SK-N-SH (cell line): Measurements from ENCODE around the gene DTNA.

DNA sequence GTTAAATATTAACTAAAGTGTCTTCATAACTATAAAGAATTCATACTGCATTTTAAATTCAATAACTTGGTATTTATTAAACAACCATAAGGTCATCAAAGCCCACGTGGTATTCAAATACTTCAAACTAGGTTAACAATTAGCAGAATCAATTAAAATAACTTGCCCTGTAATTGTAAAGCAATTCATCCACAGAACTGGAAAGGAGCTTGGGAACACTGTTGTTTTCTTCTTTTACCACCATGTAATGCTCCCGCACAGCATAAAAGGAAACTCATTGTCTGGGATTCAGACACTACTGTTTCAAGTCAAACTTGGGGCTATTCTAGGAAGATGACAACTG lies 10.4 kb downstream of the GAREM1 start:
- RRBS = no CpG with 5 or more reads among the region's 2 CpGs
CAGE:
- cytosol, long polyA plus RNA = no peak
- long polyA plus RNA = no peak
- nucleus, long polyA plus RNA = no peak

DNA sequence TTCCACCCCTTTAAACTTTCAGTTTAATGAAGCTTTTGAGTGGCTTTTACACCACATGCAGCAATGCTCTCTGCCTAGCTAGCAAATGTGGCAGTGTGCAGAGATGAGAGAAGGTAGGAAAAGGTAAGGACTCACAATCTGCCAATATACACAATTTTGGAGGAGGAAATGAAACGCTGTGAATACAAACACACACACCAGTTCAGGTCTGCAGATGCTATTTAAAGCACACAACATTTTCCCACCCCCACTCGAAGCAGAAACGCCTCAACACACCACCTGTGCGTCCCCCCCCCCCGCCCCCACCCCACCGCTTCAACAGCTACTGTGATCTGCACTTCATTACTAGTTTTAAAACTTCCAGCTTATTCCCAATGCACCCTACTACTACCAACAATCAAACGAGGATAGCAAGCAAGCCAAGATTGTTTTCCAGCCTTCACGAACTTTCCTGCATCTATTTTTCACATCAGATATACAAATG lies 2.0 kb downstream of the GAREM1 start:
- RRBS = no CpG with 5 or more reads among the region's 8 CpGs
CAGE:
- cytosol, long polyA plus RNA = no peak
- long polyA plus RNA = no peak
- nucleus, long polyA plus RNA = no peak

- RRBS = no CpG with 5 or more reads among the region's 8 CpGs
CAGE:
- cytosol, long polyA plus RNA = no peak
- long polyA plus RNA = no peak
- nucleus, long polyA plus RNA = no peak
These were observed 1.5 kb downstream of the GAREM1 start for GRCh38 chr18:32469190-32469646.

GRCh38 chr18:32714421-32714692 lies 58.5 kb downstream of the KLHL14 start:
- RRBS = no CpG with 5 or more reads among the region's 2 CpGs
CAGE:
- cytosol, long polyA plus RNA = no peak
- long polyA plus RNA = no peak
- nucleus, long polyA plus RNA = no peak

- RRBS = no CpG with 5 or more reads among the region's 8 CpGs
CAGE:
- cytosol, long polyA plus RNA = no peak
- long polyA plus RNA = no peak
- nucleus, long polyA plus RNA = no peak
These were observed 12.3 kb downstream of the KLHL14 start for GRCh38 chr18:32760358-32761007.

- RRBS = 6% methylated on average over 15 of the region's 46 CpGs
CAGE:
- cytosol, long polyA plus RNA = no peak
- long polyA plus RNA = no peak
- nucleus, long polyA plus RNA = no peak
These were observed 868 bp downstream of the KLHL14 start for GRCh38 chr18:32771880-32772430.

DNA sequence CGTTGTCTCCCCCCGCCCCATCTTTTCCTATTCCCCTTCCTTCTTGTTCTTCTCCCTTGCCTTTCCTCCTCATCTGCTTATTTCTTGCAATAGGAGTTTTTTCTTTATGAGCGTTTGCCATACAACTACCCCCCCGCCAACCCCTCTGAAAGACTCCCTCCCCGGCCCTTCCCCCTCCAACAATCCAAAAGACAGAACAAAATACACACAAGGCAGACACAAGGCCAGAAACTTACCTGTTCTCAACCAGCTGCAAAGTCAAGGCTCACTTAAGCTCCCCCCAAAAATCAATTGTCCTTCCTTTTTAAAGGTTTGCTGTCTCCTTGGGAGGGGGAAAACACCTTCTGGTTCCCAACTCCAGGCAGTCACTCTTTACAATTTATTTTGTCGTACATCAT lies 393 bp downstream of the KLHL14 start:
- RRBS = no CpG with 5 or more reads among the region's 6 CpGs
CAGE:
- cytosol, long polyA plus RNA = no peak
- long polyA plus RNA = no peak
- nucleus, long polyA plus RNA = no peak

- RRBS = no CpG with 5 or more reads among the region's 2 CpGs
CAGE:
- cytosol, long polyA plus RNA = no peak
- long polyA plus RNA = no peak
- nucleus, long polyA plus RNA = no peak
These were observed 3.7 kb upstream of the KLHL14 start for GRCh38 chr18:32776480-32776996.

DNA sequence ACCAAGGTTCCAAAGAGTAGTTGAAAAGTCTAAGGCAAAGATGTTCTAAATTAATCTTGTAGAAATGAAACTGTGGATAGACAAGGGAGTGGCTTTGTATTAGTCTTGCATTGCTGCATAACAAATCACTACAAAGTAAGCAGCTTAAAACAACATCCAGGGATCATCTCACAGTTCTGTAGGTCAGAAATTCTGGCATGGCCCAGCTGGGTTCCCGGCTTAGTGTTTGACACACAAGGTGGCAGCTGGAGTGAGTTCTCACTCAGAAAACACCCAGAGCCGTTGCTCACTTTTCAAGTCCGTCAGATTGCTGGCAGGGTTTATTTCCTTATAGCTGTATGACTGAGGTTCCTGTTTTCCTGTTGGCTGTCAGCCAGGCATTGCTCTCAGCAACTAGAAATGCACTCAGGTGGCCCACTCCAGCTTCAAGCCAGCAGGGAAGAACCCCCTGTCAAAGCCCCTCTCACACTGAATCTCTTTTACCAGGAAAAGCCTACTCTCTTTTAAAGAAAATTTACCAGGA lies 324.2 kb downstream of the CCDC178 start:
- RRBS = no CpG with 5 or more reads among the region's 3 CpGs
CAGE:
- cytosol, long polyA plus RNA = no peak
- long polyA plus RNA = no peak
- nucleus, long polyA plus RNA = no peak

DNA sequence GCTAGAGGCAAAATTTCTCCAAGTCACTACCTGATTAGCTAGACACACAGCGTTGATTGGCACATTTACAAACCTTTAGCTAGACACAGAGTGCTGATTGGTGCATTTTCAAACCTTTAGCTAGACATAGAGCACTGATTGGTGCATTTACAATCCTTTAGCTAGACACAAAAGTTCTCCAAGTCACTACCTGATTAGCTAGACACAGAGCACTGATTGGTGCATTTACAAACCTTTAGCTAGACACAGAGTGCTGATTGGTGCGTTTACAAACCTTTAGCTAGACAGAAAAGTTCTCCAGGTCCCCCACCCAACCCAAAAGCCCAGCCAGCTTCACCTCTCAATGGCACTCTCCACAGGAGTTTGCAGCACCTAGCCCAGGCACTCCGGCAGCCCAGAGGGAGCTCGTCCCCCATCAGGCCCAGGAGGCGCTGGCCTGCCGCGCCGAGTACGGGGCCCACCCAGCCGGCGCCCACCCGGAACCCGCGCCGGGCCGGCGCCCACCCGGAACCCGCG lies 241.8 kb downstream of the ASXL3 start:
- RRBS = 98% methylated on average over 5 of the region's 20 CpGs
CAGE:
- cytosol, long polyA plus RNA = no peak
- long polyA plus RNA = no peak
- nucleus, long polyA plus RNA = no peak

DNA sequence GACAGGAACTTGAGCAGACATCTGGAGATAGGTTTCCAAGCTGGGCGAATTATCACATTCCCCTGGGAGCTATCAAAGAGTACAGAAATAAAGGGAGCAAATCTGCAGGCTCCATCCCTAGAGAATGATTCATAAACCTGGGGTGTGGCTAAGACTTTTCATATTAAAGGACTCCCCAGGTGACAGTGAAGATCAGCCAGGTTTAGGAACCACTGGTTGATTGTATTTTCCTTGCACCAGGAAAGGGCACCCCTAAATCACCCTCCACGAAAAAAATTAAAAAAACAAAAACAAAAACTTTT lies 105.6 kb upstream of the NOL4 start:
- RRBS = no CpG with 5 or more reads among the region's 2 CpGs
CAGE:
- cytosol, long polyA plus RNA = no peak
- long polyA plus RNA = no peak
- nucleus, long polyA plus RNA = no peak

GRCh38 chr18:34493523-34494386 lies 216.3 kb upstream of the DTNA start:
- RRBS = 3% methylated on average over 59 of the region's 111 CpGs
CAGE:
- cytosol, long polyA plus RNA = no peak
- long polyA plus RNA = no peak
- nucleus, long polyA plus RNA = no peak

GRCh38 chr18:34494387-34494718 lies 215.7 kb upstream of the DTNA start:
- RRBS = no CpG with 5 or more reads among the region's 12 CpGs
CAGE:
- cytosol, long polyA plus RNA = no peak
- long polyA plus RNA = no peak
- nucleus, long polyA plus RNA = no peak

DNA sequence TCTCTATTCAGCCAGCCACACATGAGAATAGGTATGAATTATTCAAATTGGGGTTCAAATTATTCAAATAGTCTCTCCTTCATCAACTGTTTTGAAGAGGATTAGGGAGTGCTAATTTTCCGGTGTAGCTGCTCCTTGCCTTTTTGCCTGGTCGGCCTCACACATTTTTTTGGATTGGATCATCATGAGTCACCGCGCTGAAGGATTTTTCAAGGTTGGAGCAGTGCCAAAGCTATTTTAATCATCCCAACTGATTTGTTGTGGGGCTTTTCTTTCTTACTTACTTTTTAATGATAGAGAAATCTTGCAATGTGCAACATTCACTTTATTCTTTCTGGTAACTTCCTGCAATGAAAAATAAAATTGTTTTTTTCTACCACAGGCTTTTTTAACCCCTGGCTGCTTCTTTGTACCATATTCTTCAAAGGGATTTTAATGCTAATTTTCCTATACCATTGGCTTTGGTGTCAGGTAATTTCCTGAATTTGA lies 2.4 kb upstream of the DTNA start:
- RRBS = no CpG with 5 or more reads among the region's 4 CpGs
CAGE:
- cytosol, long polyA plus RNA = no peak
- long polyA plus RNA = no peak
- nucleus, long polyA plus RNA = no peak

GRCh38 chr18:34710147-34710410 lies at the start of gene DTNA:
DTNA (plus strand) TSS chr18:34710298.
- RRBS = no CpG with 5 or more reads among the region's 1 CpG
CAGE:
- cytosol, long polyA plus RNA = no peak
- long polyA plus RNA = no peak
- nucleus, long polyA plus RNA = start-site peak on the plus strand at chr18:34710146-34710318, 85 and 123 reads in 2 replicates

- RRBS = no CpG with 5 or more reads among the region's 2 CpGs
CAGE:
- cytosol, long polyA plus RNA = no peak
- long polyA plus RNA = no peak
- nucleus, long polyA plus RNA = no peak
These were observed 62.8 kb downstream of the DTNA start for GRCh38 chr18:34772871-34773306.

GRCh38 chr18:34867487-34867989 lies 157.4 kb downstream of the DTNA start:
- RRBS = no CpG with 5 or more reads among the region's 8 CpGs
CAGE:
- cytosol, long polyA plus RNA = no peak
- long polyA plus RNA = no peak
- nucleus, long polyA plus RNA = no peak

GRCh38 chr18:35136057-35136750 lies 95.0 kb downstream of the MAPRE2 start:
- RRBS = no CpG with 5 or more reads among the region's 4 CpGs
CAGE:
- cytosol, long polyA plus RNA = no peak
- long polyA plus RNA = no peak
- nucleus, long polyA plus RNA = no peak

GRCh38 chr18:35214969-35215267 lies 25.9 kb upstream of the ZNF397 start:
CAGE:
- cytosol, long polyA plus RNA = no peak
- long polyA plus RNA = no peak
- nucleus, long polyA plus RNA = no peak

GRCh38 chr18:35332064-35333458 lies 11.7 kb downstream of the ZNF24 start:
- RRBS = no CpG with 5 or more reads among the region's 6 CpGs
CAGE:
- cytosol, long polyA plus RNA = no peak
- long polyA plus RNA = no peak
- nucleus, long polyA plus RNA = no peak